ENCODE measurements around the genes CCN5, STK4, SPINT3 and WFDC9.

GRCh38 chr20:44690563-44691300, 24.4 kb upstream of the CCN5 start:
- PRO-cap, 2 experiments = peak in 2 of 2 experiments; most common plus-strand start chr20:44690964 (in 1); most common minus-strand start chr20:44690821 (in 2)

- PRO-cap, 2 experiments = peak in 2 of 2 experiments; most common plus-strand start chr20:44714861 (in 2); most common minus-strand start chr20:44714710 (in 2)
Observed at GRCh38 chr20:44714403-44715609, at the start of gene CCN5. TSS of gene CCN5 (plus strand) at chr20:44715369.

GRCh38 chr20:44809245-44809870, 988 bp downstream of the RIMS4 start:
- PRO-cap, 2 experiments = no peak in any of the 2 experiments

- PRO-cap, 2 experiments = peak in 2 of 2 experiments; most common plus-strand start chr20:44966515 (in 2); most common minus-strand start chr20:44966413 (in 2)
Observed at GRCh38 chr20:44966163-44967261, at the start of gene STK4. TSS of gene STK4 (plus strand) at chr20:44966512.

GRCh38 chr20:44997093-44997558, 30.8 kb downstream of the STK4 start:
- PRO-cap, 2 experiments = no peak in any of the 2 experiments

DNA sequence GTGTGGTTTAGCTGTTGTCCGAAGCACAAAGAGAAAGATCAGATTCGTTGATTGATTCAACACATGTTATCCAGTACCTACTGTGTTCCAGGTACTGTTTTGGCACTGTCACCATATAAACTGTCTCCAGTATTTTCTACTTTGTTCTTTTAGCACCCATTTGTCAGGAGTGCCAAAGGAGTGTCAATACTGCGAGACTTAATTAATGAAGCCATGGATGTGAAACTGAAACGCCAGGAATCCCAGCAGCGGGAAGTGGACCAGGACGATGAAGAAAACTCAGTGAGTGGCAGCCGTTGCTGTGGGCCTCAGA, 33.9 kb downstream of the STK4 start:
- PRO-cap, 2 experiments = no peak in any of the 2 experiments

DNA sequence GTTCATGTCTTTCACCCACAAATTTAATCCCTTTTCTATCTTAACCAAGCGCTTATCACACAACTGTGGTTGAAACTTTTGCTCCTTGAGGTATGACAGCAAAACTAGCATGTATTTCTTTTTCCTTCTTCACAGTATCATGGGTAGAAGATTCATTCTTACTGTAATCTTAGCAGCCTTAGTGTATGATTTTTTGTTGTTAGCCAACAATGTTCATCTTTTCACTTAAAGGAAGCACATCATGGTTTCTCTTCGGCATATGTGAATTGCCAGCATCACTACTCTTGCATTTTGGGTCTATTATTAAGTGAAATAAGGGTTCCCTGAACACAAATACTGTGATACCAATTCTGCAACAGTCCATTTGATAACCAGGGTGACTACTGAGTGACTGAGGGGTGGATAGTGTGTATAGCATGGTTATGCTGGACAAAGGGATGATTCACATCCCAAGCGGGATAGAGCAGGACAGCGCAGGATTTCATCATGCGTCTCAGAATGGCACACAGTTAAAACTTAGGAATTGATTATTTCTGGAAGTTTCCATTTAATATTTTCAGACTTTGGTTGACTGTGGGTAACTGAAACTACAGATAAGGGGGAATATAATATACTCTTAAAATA, 41.7 kb downstream of the KCNS1 start:
- PRO-cap, 2 experiments = no peak in any of the 2 experiments

DNA sequence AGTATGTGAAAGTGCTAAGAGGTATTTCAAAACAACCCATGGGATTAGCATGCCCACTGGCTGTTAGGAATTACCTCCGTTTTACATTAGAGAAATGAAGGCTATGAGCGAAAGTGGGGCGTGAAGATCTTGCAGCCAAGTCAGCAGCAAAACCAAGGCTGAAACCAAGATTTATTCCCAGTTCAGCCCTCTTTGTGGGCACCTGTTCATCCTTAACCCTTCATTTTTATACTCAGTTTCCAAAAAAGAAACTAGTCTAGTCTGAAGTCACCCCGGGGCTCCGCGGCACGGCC, 9.7 kb downstream of the SDC4 start:
- PRO-cap, 2 experiments = no peak in any of the 2 experiments

- PRO-cap, 2 experiments = peak in 1 of 2 experiments; most common plus-strand start chr20:45341707 (in 1); most common minus-strand start chr20:45341520 (in 1)
Observed at GRCh38 chr20:45341326-45341928, 6.8 kb downstream of the SDC4 start.

- PRO-cap, 2 experiments = no peak in any of the 2 experiments
Observed at GRCh38 chr20:45426504-45426997, 10.6 kb downstream of the PIGT start.

DNA sequence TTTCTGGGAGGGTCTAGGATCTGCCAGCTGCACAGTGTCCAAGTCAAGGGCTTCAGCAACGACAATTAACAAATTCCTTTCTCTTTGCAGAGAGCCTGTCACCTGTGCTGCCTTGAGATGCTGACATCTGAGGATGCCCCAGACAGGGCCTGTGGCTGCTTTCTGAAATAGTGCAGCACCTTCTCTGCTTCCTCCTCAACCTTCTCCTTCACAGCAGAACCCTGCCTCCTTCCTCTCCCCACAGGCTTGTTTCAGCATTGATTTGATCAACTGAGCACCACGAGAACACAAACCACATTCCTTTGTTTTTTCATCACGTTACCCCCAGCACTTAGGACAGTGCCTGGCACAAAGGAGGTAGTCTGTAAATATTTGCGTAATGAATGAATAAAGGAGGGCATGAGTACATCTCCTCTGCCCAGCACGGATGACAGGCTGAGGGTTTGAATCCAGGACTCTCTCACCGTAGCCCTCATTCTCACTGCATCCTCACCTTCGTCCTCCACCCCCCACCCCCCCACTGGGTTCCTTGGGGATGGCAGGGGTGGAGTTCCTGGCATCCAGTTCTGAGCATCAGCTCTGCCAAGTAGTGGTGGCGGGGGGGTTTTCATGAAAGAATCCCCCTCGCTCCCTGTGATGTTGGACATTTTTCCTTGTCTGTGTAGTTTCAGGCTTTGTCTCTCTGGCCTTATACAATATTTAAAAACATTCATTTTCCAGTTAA, 21.2 kb upstream of the WFDC2 start:
- PRO-cap, 2 experiments = no peak in any of the 2 experiments

- PRO-cap, 2 experiments = no peak in any of the 2 experiments
Observed at GRCh38 chr20:45515416-45515800, at the start of gene SPINT3. TSS of gene SPINT3 (minus strand) at chr20:45515622.

DNA sequence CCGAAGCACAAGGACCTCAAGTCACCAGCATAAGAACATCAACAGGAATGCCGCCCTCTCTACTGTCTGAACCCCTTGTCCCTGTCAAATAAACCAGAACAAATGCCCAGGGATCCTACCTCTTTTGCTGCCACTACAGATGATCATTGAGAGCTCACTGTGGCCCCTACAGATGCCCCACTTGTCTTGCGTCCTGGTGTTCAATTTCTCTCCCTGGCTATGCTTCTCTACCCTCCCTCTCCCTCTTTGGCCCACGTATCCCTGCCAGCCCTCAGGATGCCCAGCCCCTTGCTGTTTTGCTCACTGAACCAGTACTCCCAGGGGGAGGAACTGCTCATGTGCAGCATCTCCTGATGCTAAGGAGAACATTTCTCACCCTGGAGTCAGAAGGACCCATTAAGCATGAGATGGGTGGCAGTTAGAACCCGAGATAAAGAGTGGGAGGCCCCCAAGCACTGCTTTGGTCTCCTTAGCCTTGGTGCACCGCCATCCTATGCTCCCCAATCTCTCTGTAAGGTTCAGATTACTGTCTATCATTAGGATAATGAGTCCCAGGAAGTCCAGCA, at the start of gene WFDC9:
TSS of gene WFDC9 (minus strand) at position 201 of the 566 bp plus-strand sequence.
- PRO-cap, 2 experiments = no peak in any of the 2 experiments

DNA sequence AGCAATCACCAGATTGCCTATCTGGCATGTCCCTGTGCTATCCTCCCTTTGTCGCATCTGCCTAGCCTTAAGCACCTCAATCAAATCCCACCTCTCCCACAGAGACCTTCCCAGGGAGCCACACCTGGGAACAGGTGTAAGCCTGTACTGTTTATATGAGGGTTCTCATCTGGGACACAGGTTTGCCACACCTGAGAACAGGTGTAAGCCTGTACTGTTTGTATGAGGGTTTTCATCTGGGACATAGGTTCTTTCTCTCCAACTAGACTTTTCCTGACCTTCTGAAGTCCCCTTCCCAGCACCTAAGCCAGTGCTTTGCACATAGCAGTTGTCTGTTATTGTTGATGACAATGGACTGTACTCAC, 16.6 kb downstream of the WFDC3 start:
- PRO-cap, 2 experiments = no peak in any of the 2 experiments

- PRO-cap, 2 experiments = no peak in any of the 2 experiments
Observed at GRCh38 chr20:45789925-45790205, 1.8 kb downstream of the WFDC3 start.

DNA sequence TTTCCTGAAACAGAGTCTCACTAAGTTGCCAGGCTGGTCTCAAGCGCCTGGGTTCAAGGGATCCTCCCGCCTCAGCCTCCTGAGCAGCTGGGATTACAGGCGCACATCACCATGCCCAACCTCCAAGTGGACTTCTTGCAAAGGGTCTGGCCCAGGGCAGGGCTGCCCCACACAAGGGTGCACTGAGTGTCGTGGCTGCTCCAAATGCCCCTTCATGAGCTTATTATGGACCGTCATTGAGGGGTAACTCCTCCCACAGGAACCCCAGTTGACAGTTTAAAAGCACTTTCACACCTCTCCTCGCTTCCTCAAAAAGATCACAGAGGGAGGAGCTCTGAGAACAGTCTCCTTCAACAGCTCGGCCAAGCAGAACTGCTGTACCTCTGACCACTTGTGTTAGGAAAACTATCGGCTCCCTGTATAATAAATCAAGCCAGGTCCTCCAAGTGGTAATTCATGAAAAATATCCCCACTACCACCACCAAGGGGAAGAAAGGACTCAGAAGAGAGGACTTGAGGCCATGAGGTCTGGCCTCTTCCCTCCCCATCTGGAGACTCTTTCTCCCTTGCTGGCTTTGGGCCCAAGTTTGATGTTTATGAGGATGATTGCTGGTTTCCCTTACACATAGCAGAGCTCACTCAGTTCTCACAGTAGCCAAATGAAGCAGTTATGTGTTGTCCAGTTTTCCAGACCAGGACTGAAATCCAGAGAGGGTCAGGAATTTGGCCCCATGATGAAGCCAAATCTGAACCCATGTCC, 8.6 kb downstream of the SNX21 start:
- PRO-cap, 2 experiments = no peak in any of the 2 experiments

- PRO-cap, 2 experiments = no peak in any of the 2 experiments
Observed at GRCh38 chr20:45878221-45878850, 2.7 kb upstream of the ZSWIM1 start.

DNA sequence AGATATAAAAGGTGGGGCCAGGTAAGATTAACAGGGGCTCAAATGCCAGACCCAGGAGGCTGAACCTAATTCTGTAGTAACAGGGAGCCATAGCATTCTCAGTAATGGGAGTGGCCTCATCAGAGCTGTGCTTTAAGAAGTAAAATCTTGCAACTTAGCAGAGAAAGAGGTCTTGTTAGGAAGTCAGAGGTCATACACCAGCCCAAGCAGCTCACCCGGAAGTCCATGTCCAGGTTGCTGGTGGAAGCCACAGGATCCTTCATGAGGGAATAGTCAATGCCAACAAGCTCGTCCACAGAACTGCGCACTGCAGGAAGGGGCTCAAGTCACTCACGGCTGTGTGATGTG, 5.9 kb downstream of the PLTP start:
- PRO-cap, 2 experiments = no peak in any of the 2 experiments

GRCh38 chr20:45960745-45961206, 11.2 kb downstream of the ZNF335 start:
- PRO-cap, 2 experiments = no peak in any of the 2 experiments

GRCh38 chr20:46070060-46070890, 19.5 kb downstream of the NCOA5 start:
- PRO-cap, 2 experiments = no peak in any of the 2 experiments